SJSA1 (cell line): ENCODE measurements around a stretch of chr7.

DNA sequence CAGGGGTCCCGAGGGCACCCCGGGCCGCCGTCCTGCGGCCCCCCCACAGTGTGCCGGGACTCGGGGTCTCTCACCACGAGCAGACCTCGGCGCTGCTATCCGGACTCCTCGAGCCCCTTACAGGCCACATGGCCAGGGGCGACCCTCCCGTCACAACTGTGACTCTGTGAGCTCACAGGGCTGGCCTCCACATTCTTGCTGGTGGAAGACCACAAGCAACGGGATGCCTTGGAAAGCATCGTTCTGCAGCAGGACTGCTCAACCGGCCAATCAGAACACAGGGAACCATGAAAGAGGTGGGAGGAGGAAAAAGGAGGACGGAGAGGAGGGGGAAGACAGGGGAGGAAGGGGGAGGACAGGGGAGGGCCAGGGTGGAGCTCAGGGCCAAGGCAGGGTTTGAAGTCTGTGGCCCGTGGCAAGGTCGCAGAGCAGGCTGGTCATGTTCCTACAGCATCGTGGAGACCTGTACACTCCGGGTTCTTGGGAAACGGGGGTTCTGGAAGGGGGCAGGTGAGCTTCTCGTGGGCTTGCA, 277.1 kb downstream of the DNAJB6 start:
- RAMPAGE, long total RNA: no peak

DNA sequence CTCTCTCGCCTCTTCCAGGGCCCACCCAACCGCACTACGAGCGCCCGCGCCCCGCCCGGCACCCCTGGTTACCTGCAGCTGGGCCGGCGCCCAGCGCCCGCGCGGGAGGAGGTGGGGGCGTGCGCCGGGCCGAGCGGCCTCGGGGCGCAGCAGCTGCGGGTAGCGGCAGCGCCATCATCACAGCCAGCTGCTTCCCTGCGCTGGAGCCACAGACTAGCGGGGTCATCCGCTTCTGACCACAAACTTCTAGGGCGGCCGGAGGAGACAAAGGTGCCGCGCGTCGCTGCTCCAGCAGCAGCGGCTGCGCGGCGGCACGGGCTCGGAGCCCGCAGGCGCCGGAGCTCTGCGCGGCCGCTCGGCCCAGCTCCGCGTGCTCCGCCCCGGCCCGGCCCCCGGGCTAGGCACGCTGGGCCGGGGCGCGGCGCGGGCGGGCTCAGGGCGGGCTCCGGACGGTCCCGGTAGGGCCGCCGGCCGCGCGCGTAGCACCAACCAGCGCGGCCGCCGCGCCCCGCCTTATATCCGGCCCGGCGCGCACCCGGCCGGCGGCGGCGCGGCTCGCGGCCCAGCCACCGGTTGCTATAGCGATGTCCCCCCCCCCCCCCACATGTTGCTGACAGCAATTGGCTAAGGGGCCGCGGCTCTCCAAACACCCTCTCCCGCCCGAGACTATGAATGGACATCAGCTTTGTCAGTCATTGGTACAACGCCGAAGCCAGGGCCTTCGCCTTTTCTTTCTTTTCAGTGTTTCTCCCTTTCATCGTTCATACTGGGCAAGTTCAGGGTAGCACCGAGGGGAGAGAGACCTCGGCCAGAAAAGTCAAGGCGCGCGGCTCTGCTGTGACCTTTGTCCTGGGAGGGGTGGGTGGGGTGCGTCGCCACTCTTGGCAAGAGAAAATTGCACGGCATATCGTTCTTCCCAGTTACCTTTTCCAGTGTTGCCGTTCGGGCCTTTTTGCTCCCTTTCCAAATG, 354.0 kb downstream of the DNAJB6 start:
- RAMPAGE, long total RNA: no peak

DNA sequence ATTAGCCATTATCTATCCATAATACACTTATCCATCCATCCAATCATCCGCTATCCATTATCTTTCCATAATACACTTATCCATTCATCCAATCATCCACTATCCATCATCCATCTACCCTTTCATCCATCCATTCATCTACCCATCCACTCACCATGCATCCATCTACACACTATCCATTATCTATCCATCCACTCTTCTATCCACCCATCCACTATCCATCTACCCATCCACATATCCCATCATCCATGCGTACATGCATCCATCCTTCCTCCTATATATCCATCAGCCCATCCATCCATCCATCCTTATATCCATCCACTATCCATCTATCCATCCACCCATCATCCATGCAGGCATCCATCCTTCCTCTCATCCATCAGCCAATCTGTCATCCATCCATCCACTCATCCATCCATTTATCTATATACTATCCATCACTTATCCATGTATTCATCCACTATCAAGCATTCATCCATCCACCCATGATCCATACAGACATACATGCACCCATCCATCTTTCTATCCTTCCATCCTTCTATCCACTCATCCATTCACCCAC, 485.8 kb downstream of the DNAJB6 start:
- RAMPAGE, long total RNA: no peak

- RAMPAGE, long total RNA: no peak
These were observed 568.9 kb downstream of the DNAJB6 start for GRCh38 chr7:157905840-157906017.

GRCh38 chr7:158414511-158415016, 173.1 kb downstream of the PTPRN2 start:
- RAMPAGE, long total RNA: no peak

DNA sequence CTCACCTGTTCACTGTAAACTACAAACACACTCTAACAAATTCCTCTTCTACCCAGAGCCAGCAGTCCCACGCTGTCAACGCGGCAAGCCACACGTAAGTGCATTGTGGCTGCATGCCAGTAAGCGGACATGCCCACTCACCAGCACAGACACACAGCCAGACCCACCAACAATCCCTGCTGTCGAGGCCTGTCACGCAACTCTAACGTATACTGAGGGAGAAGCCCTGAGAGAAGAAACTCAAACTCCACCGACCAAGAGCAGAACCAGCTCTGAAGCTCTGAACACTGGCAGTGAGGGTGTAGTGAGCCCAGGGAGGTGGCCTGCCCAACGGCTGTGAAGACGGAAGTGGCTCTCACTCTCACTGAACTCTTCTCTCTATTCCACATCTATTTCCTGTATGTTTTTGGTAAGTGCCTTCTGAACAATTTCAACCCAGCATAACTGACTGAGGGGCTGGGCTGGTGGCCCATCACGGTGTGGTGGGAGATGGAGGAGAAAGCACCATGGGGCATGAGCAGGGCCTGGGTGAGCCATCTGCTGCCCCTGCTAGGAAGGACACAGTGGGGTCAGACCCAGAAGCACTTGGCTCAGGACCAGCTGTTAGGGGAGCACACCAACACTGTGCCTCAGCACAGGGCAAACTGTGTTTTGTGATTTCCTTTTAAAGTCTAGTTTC, 41.5 kb downstream of the NCAPG2 start:
- RAMPAGE, long total RNA: no peak

DNA sequence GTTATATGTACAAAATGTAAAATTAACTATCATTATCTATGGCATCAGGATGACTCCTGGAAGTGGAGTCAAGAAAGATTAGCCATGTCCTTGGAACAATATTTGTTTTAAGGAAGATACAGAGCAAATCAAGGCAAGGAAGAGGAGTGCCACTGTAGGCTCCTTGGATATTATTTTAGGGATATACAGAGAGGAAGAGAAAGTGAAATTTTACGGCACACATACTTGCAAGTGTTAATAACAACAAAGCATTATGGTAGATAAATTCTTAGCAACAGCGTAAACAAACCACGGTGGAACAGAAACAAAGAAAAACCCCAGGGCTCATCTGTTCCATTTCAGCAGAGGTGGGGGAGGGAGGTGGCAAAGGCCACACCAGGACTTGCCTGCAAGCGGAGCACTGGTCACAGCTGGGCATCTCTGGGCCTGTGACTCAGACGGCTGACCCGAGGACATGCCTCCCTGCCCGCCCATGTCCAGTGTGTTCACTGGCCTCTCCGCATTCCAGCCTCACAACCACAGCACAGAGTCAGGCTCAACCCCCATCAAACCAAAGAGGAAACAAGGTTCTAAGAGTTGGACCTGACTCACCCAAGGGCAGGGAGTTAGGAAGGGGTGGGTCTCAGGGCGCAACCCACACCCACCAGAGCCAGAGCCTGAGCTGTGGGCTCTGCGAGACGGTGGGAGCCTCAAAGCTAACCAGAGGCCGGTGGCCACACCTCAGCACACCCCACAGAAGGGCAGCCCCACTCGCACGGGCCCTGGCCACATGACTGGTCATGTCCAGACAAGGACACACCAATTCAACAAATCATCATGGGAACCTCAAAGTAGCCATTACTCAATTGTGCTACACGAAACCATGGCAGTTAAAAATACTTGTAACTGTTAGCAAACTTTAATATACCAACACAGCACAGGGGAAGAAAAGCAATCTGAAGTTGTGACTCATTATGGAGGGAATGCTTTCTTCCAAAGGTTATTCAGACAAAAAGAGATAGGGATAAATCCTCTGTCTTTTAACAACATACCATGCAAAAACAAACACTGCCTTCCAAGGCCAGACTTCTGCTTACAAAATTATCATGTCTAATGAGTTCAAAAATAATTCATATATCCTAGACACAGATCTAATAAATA, 10.8 kb downstream of the ESYT2 start:
- RAMPAGE, long total RNA: no peak

DNA sequence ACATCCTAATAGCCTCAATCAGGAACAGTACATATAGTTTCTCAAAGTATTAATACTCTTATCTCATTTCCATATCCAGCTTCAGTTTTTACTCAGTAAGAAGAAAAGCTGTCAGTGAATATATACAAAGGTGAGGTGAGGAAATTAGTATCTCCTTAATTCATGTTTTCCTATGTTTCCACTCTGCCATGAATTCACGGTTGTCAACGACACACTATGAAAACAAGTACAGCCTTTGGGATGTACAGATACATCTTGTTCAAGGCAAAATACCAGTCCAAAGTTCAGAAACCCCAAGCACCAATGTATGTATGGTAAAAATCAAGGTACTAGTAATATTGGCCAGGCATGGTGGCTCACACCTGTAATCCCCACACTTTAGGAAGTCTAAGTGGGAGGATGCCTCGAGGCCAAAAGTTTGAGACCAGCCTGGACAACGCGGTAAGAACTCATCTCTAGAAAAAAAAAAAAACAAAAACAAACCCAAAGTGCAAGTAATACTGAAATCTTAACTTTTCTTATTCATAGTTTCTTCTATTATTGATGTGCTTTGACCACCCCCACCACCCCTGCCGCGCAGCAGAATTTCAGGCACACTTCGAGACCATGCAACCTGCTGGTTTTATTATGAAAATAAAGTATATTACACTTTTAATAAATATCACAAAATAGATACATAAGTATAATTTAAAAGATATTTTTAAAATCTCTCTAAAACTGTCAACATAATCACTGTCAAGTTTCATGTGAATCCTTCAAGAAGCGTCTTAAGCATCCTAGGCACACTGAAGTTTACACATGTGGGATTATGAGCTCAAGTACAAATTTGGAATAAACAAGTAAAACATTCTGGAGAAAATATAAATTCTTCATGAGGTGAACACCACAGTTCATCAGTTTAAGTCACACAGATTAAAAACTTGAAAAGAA, 3.5 kb downstream of the ESYT2 start:
- RAMPAGE, long total RNA: no peak

DNA sequence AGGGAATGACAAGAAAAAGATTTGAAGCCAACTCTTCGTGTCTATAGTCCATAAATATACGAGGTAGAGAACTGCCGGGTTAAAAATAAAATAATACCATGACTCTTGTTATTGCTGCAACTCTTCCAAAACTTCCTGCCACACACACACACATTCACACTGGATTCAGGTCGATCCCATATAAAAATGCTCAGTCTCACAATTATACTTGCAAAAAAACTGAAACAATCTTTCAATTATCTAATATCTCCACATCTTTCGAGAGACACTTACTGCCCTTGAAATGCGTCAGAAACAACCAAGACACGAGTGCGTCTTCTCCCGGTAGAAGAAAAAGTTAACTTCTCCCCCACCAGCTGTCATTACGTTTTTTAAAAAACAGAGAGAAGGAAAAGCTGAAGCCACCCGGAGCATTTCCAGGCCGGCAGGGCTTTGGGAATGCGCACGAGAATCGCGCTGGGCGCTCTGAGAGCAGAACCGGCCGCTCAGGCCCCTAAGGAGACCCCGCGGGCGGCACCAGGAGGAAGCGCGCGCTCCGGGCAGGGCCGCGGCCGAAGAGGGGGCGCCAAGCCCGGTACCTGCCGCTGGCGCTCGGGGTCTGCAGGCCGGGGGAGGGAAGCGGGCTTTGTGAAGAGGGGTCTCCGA, 1.3 kb downstream of the ESYT2 start:
- RAMPAGE, long total RNA: no peak

GRCh38 chr7:158830336-158830631, 975 bp upstream of the ESYT2 start:
- RAMPAGE, long total RNA: no peak

DNA sequence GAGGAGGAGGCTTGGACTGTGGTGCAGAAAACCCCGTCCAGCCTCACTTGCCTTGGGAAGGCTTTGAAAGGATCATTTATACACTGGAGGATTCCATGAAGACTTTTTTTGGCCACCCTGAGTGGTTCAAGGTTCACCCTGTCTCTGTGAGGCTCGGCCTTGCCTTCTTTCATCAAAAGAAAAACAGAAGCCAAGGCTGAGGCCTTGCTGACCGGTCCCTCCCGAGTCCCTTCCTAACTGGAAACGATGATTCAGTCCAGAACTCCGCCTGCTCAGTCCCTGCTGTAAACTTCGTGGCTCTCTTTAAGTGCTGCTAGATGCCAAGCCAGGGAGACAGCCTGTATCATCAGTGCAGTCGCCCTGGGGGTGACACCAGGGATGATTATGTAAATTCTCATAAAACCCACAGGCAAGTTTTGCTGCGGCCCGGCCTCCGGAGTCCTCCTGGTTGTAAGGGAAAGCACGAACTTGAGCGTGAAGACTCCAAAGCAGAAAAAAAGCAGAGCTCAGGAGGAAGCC, 123.2 kb downstream of the DYNC2I1 start:
- RAMPAGE, long total RNA: no peak

- RAMPAGE, long total RNA: no peak
These were observed 129.2 kb downstream of the VIPR2 start for GRCh38 chr7:159015171-159016213.

DNA sequence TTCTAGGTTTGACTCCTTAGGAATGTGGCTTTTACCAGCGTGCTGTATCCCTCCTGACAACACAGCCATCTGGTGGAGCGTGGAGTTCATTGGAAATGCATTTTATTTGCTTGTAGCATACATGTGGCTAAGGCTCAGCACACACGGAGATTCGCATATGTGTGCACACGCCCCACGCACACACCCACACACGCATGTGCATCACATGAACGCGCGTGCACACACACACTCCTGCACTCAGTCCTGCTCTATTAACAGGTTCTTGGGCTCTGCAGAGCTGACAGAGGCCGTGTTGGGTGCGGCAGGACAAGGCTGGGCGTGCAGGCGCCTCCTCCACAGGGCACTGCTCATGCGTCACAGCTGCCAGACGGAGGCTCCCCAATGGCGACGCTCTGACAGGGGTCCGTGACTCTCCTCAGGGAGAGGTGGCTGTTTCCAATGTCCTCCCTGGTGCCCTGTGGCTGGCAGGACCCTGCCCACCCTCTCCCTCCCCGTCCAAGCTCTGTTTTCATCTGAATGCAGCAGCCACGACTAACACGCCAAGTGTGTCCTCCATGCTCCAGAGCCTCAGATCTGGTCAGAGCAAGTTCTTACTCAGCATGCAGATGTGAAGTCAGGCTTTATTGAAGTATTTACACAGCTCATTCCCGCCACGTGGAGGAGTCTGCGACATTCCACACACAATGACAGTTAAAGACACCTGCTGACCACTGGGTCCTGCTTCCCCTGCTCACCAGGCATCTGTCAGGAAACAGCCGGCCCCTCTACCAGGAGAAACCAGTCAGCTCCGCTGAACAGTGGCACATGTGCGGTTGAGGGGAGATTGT, 116.9 kb downstream of the VIPR2 start:
- RAMPAGE, long total RNA: no peak

GRCh38 chr7:159098780-159099160, 45.9 kb downstream of the VIPR2 start:
- RAMPAGE, long total RNA: no peak